HT-29 (cell line): ENCODE measurements around the genes ACO1, CHMP5 and NFX1.

GRCh38 chr9:30697512-30697759 is 1484.0 kb upstream of the LINGO2 start:
- RAMPAGE, long total RNA: no peak

GRCh38 chr9:32383784-32384779 is at the start of gene ACO1:
ACO1 (plus strand) TSS chr9:32384643.
- RAMPAGE, long total RNA: no peak

GRCh38 chr9:32389361-32389751 is 4.9 kb downstream of the ACO1 start:
- RAMPAGE, long total RNA: no peak

GRCh38 chr9:33113631-33114459 is 37.4 kb upstream of the SMU1 start:
- RAMPAGE, long total RNA: no peak

- RAMPAGE, long total RNA: no peak
Measured at GRCh38 chr9:33165209-33166193, 1.6 kb downstream of the B4GALT1 start.

GRCh38 chr9:33209125-33209473 is 30.9 kb upstream of the SPINK4 start:
- RAMPAGE, long total RNA: no peak

- RAMPAGE, long total RNA: no peak
Measured at GRCh38 chr9:33211711-33212428, 28.1 kb upstream of the SPINK4 start.

GRCh38 chr9:33232836-33233197 is 7.2 kb upstream of the SPINK4 start:
- RAMPAGE, long total RNA: no peak

GRCh38 chr9:33244203-33244620 is 4.2 kb downstream of the SPINK4 start:
- RAMPAGE, long total RNA: no peak

DNA sequence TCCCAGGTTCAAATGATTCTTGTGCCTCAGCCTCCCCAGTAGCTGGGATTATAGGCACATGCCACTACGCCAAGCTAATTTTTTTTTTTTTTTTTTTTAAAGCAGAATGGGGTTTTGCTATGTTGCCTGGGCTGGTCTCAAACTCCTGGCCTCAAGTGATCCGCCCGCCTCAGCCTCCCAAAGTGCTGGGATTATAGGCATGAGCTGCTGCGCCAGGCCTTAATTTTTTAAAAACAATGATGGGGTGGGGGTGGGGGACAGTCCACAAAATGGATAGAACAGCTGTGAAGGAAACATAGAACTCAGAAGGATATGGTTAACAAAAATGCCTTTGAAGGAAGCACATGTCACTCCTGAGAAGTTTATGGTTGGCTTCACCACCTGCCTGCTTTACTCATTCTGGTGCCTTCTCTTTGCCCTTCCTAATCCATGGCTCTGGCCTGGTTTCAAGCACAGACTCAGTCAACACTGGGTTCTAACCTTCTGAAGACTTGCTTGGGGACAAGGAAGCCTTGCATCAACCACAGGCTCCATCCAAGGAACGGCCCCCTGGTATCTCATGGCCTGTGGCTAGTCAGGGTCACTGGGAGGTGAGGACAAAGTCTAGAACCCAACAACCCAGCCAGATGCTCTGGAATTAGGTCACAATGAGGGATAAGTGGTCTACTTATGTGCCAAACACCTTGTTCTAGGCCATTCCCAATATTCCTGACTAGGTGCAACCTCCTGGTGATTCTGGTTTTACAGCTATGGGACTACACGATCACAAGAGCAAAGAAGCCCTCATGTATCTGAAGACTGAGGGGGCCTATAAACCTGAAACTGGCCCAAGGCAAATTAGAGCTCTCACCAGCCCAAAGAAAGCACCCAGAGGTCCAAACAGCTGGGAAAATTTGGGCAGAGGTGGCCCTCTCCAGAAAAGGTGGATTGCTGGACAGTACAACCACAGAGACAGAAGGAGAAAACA is 10.2 kb downstream of the BAG1 start:
- RAMPAGE, long total RNA: no peak

DNA sequence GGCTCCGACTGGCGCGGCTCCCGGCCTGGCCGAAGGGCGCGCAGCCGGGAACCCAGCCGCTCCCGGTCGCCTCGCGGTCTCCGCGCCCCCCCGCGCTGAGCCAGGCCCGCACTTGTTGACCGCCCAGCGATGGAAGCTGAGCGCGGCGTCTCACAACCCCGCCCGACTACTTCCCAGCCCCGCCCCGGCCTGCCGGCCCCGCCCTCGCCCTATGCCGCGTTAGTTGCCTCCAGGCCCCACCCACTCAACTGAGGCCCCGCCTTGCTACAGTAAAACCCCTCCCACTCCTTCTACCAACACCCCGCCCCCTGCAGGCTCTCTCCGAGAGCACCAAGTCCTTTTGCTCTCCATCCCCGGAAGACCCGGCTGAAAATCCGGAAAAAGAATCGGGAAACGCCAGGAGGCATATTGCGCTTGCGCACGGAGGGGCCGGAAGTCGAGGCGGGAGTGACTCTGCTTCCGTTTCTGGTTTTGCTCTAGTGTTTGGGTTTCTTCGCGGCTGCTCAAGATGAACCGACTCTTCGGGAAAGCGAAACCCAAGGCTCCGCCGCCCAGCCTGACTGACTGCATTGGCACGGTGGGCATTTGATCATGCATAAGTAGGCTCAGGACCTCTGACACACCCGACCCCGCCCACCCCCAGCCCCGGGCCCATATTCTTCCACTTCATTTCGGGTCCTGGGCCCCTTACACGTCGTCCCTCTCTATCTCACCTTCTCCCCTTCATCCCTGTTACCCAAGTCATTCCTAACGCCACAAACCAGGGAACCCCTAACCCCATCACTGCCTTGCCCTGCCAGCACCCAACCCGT is at the start of gene CHMP5:
Gene CHMP5 (plus strand): TSS at position 479 of the 812 bp plus-strand sequence.
- RAMPAGE, long total RNA: start-site peak on the plus strand centred at position 469 of the sequence, 35 bp wide, 98 and 117 reads in 2 replicates

DNA sequence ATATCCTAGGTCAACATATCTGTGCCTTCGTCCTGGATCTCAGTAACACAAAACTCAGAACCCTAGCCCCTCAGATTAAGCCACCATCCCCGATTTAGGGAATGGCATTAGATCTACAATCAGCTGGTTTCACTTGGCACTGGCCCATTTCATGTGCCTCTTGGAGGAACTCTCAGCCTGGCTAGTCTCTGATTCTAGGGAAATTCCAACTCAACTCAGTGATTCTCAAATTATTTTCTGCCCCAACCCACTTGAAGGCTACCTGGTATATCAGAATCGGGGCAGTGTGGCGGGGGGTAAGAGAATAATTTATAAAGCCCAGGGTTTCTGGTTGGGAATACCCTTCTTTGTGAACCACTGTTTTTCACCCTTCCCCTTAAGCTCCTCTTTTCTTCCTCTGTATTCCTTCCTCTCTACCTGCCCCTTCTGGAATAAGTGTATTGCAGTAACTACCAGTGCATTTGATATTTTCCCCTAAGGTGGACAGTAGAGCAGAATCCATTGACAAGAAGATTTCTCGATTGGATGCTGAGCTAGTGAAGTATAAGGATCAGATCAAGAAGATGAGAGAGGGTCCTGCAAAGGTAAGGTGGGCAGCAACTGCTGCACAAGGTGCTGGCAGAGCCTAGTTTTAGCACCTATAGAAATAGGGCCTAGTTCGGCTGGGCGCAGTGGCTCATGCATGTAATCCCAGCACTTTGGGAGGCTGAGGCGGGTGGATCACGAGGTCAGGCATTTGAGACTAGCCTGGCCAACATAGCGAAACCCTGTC is 868 bp downstream of the CHMP5 start:
- RAMPAGE, long total RNA: no peak

GRCh38 chr9:33289972-33290772 is at the start of gene NFX1:
NFX1 (plus strand) TSS chr9:33290516.
- RAMPAGE, long total RNA: no peak

GRCh38 chr9:33290773-33291428 is 585 bp downstream of the NFX1 start:
- RAMPAGE, long total RNA: no peak

DNA sequence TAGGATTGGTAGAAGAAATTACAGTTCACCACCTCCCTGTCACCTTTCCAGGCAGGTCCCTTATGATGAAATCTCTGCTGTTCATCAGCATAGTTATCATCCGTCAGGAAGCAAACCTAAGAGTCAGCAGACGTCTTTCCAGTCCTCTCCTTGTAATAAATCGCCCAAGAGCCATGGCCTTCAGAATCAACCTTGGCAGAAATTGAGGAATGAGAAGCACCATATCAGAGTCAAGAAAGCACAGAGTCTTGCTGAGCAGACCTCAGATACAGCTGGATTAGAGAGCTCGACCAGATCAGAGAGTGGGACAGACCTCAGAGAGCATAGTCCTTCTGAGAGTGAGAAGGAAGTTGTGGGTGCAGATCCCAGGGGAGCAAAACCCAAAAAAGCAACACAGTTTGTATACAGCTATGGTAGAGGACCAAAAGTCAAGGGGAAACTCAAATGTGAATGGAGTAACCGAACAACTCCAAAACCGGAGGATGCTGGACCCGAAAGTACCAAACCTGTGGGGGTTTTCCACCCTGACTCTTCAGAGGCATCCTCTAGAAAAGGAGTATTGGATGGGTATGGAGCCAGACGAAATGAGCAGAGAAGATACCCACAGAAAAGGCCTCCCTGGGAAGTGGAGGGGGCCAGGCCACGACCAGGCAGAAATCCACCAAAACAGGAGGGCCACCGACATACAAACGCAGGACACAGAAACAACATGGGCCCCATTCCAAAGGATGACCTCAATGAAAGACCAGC is 4.4 kb downstream of the NFX1 start:
- RAMPAGE, long total RNA: no peak

GRCh38 chr9:33329882-33330406 is 39.6 kb downstream of the NFX1 start:
- RAMPAGE, long total RNA: no peak

GRCh38 chr9:33391052-33391986 is 11.0 kb downstream of the AQP7 start:
- RAMPAGE, long total RNA: no peak

GRCh38 chr9:33403135-33403850 is 925 bp upstream of the AQP7 start:
- RAMPAGE, long total RNA: no peak

DNA sequence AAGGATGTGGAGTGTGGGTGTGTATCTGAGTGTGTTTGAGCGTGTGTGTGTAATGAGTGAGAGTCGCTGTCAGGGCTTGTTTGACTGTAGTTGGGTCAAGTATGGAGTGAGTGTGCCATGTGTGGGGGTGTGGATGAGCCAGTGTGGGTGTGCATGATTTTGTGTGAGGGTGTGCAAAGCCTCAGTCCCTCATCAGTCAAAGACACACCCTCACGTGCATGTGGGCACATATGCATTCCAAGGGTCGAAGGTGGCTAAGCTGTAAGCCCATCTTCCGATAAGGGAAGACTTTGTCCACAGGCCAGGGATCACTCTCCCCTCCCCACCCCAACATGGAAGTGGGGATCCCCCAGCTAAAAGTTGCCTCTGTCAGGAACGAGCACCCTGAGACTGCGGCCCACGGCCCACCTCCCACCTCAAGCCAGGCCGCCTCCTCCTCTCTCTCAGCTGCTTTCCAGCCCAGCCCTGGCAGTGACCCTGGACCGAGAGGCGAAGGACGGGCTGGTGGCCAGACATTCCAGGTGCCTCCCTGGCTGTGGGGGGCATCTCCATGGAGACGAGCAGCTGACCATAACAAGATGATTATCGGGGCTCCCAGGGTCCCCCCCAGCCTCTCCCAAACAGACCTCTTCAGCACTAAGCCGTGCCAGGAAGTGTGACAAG is 12.8 kb downstream of the AQP3 start:
- RAMPAGE, long total RNA: no peak

GRCh38 chr9:33762005-33762673 is 33.2 kb upstream of the PRSS3 start:
- RAMPAGE, long total RNA: no peak